Spinal cord (tissue), 3 donors: ENCODE results near the genes ZNF728, ZNF726, C19orf12 and TSHZ3.

DNA sequence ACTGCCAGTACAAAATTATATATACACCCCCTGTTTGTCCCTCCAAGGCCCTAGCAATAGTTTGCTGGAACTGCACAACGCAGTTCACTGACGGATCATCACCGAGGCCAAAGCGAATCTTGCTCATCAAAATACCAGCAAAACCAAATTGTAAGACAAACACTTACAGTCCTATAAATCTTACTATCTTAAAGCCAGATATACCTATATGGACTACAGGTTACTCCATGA, 104.4 kb upstream of the ZNF492 start:
- PRO-cap = no peak
- RAMPAGE, long total RNA = no peak

DNA sequence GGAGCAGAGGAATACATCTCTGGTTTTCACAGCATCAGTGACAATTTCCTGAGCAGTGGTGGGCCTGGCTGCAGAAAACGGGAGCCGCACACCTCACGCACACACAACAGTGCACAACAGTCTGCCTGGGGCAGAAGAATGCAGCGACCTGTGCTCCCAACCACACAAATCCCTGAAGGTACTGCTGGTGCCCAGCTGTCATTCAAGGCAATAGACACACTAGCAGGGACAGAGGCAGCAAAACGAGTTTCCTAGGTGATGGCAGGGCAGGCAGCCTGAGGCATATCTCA, 85.8 kb upstream of the ZNF492 start:
- PRO-cap = no peak
- RAMPAGE, long total RNA = no peak

DNA sequence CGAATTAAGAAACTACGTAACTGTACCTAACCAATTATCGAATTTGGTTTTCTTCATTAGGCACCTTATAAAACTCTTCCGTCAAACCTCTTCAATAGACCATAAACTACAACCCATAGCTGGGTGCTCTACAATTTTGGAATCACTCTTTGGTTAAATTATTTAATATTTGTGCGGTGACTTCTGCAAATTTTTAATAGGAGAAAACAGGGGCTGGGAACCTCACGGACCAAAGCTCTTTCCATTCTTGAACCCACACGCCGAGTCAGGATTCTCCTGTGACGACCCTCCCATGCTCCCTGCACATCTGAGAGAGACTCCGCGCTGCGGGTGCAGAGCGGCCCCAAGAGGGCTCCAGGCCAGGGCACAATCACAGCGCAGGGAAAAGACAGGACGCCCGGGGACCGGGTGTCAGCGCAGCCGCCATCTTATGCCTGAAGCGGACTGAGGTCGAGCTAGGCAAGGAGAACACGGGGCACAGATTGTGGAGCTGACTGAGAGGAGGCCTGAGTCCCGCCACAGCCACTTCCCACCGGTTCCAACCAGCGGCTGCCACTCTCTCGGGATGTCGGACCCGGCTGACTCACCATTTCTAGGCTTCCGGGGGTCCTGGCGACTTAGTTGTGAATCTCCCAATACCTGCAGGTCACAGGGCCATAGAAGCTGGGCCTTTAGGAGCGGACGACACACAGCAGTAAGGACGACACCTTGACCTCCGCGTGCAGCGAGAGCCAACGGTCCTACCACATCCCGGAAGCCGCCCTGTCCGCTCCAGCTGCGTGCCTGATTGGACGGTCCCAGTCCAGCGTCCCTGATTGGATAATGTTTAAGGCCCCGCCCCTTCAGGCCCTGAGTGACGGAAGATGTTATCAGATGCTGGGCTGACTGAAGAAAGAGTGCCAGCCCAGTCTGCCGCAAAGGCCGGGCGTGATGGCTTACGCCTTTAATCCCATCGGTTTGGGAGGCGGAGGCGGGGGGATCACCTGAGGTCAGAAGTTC, at the start of gene ZNF728:
ZNF728 (minus strand) TSS at position 736 of the 999 bp plus-strand sequence.
- PRO-cap = no peak
- RAMPAGE, long total RNA = no peak

DNA sequence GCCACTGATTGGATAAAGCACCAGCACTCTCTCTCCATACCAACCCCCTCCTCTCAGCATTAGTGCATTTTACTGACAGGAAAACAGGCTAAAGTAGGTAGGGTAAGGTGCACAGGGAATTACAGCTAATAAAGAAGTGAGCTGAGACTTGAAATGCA, 24.0 kb upstream of the ZNF724 start:
- PRO-cap = no peak
- RAMPAGE, long total RNA = no peak

- PRO-cap = no peak
- RAMPAGE, long total RNA = no peak
Measured at GRCh38 chr19:23345472-23345963, 49.8 kb downstream of the ZNF91 start.

- PRO-cap = no peak
- RAMPAGE, long total RNA = no peak
Measured at GRCh38 chr19:23649808-23650288, 37.2 kb downstream of the ZNF675 start.

- PRO-cap = no peak
- RAMPAGE, long total RNA = start-site peak on the plus strand at chr19:23914846-23914926, 138 and 72 reads in 2 replicates
Measured at GRCh38 chr19:23914551-23915616, at the start of gene ZNF726. ZNF726 (plus strand) TSS chr19:23914886.

GRCh38 chr19:24002365-24002761, 84.6 kb upstream of the ZNF254 start:
- PRO-cap = no peak
- RAMPAGE, long total RNA = no peak

DNA sequence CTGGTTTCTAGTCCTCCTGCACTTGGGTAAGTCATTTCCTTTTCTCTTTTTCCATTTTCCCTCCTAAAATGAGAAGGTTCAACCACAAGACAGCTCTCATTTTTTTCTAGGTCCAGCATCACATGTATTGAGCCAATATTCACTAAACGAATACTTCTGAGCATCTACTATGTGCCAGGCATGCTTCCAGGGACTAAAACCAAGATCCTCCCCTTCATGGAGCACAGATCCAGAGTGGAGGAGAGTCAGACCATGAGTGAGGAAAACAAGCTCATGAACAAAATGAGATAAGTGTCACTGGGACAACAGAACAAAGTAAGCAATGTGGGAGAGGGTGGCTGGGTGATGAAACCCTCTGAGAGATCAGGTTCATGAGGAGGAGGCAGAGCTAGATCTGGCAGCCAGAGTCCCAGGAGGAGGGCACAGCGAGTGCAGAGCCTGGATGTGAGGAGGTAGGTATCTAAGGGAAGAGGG, 1312.0 kb downstream of the UQCRFS1 start:
- PRO-cap = no peak
- RAMPAGE, long total RNA = no peak

DNA sequence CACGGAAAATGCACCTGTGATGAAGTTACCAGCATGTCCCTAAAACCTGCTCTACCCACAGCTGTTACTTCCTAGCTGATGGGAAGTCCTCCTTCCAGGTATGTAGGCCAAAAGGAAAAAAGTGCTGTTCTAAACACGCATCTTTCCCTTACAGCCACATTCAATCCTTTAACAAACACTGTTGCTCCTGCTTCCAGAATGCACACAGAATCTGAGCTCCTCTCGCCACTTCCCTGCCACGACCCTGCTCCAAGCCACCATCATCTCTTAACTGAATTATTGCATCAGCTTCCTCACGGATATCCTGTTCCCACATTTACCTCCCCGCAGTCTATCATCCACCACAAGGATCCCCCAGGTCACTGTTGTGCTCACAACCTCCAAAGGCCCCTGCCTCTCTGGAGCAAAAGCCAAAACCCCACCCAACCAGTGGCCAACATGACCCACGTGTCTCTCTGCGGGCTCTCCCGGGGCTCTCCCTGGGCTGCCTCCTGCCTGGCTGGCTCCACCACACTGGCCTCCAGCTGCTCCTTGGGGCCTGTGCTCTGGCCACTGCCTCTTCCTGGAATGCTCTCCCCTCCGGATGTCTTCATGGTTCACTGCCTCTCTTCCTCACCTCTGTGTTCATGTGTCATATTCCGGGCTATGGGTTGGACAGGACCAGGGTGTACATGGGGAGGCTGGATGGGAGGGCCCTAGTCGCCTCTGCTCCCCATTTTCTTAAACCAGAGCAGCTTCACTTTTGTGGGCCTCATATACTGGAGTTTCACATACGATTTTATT, 809.3 kb downstream of the UQCRFS1 start:
- PRO-cap = no peak
- RAMPAGE, long total RNA = no peak

GRCh38 chr19:28571871-28572196, 641.1 kb downstream of the UQCRFS1 start:
- PRO-cap = no peak
- RAMPAGE, long total RNA = no peak

GRCh38 chr19:29178574-29178893, 34.4 kb downstream of the UQCRFS1 start:
- PRO-cap = no peak
- RAMPAGE, long total RNA = no peak

- PRO-cap = no peak
- RAMPAGE, long total RNA = no peak
Measured at GRCh38 chr19:29277081-29277716, 64.2 kb upstream of the UQCRFS1 start.

- PRO-cap = no peak
- RAMPAGE, long total RNA = no peak
Measured at GRCh38 chr19:29714912-29716019, at the start of gene C19orf12. C19orf12 (minus strand) TSS chr19:29715261.

DNA sequence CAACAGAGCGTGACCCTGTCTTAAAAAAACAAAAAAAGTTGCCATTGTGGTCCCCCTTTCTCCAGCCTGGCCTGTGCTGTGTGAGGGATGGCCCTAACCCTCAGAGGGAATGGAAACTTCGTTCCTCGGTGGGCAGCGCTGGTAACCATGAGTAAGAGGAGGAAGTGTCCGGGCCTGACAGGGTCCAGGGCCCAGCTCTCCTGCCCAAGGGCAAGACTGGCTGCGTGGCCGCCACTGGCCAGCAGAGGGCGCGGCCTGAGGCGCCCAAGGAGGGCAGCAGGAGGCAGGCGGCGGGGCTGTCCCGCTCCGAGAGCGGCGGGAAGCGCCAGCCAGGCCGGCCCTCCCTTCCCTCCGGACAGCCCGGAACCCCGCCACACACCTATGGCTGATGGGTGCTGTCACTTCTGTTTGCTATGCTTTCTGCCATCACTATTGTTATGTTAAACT, 45.0 kb upstream of the C19orf12 start:
- PRO-cap = no peak
- RAMPAGE, long total RNA = no peak

GRCh38 chr19:30374651-30375485, 2.7 kb downstream of the ZNF536 start:
- PRO-cap = no peak
- RAMPAGE, long total RNA = no peak

- PRO-cap = no peak
- RAMPAGE, long total RNA = no peak
Measured at GRCh38 chr19:30449970-30450648, 77.9 kb downstream of the ZNF536 start.

DNA sequence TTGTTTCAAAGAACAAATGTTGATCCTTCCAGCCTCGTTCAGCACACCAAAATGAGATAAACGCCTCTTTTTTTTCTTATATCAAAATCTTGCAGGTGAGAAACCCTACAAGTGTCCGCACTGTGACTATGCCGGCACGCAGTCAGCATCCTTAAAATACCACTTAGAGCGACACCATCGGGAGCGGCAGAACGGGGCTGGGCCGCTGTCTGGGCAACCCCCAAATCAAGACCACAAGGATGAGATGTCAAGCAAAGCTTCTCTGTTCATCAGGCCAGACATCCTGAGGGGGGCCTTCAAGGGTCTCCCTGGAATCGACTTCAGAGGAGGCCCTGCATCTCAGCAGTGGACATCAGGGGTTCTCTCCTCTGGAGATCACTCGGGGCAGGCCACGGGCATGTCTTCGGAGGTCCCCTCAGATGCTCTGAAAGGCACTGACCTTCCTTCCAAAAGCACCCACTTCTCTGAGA, 175.7 kb downstream of the ZNF536 start:
- PRO-cap = no peak
- RAMPAGE, long total RNA = no peak

- PRO-cap = no peak
- RAMPAGE, long total RNA = no peak
Measured at GRCh38 chr19:30924706-30925066, 424.6 kb downstream of the TSHZ3 start.

DNA sequence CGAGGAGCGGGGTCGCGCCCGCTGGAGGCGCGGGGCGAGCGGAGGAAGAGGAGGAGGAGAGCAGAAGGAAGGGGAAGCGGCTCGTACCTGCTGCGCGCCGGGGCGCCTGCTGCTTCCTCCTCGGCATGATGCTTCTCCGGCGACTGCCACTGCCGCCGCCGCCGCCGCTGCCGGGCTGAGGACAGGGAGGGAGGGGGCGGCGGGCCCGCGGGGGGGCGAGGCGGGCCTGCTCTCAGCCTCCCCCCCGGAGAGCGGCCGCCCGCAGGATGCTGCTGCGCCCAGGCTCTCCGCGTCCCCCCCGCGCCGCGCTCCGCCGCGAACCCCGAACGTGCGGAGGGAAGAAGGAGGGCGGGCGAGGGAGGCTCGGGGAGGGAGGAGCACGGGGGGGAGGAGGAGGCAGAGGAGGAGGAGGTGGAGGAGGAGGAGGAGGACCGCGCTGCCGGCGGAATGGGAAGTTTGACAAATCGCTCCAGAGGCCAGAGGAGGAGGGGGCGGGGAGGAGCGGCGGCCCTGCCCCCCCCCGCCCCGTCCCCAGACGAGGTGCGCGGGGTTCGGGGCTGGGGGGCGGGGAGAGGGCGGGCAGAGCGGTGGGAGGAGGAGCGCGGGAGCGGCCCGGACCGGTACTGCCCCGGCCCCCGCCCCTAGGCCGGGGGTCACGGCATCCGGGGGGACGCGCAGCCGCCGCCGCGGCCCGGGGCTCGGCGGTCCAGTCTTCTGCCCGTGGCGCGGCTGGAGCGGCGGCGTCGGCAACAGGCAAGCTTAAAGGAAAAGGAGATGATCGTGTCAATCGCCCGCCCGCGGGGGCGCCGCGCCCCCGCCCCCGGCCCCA, at the start of gene TSHZ3:
TSHZ3 (minus strand) TSS at position 344 of the 829 bp plus-strand sequence.
- PRO-cap = no peak
- RAMPAGE, long total RNA = no peak